K562 (cell line): ENCODE data around the gene OR10G4.

- RAMPAGE, long total RNA: no peak
- RRBS: no CpG with 5 or more reads among the region's 7 CpGs
PRO-cap:
- standard: no peak
- CoPRO, capped RNA only, 2 experiments: no peak in any of the 2 experiments
- CoPRO, capped and uncapped RNA, 2 experiments: no peak in any of the 2 experiments
- CoPRO, uncapped RNA only, 2 experiments: no peak in any of the 2 experiments
CAGE:
- cytosol, long polyA plus RNA: no peak
- long polyA plus RNA: no peak
- nucleolus, long total RNA: no peak
- nucleus, long polyA plus RNA: no peak
Measured at GRCh38 chr11:123137920-123138445, 57.1 kb downstream of the CLMP start.

GRCh38 chr11:123146756-123147226, 48.3 kb downstream of the CLMP start:
- RAMPAGE, long total RNA: no peak
- RRBS: no CpG with 5 or more reads among the region's 7 CpGs
PRO-cap:
- standard: no peak
- CoPRO, capped RNA only, 2 experiments: no peak in any of the 2 experiments
- CoPRO, capped and uncapped RNA, 2 experiments: no peak in any of the 2 experiments
- CoPRO, uncapped RNA only, 2 experiments: no peak in any of the 2 experiments
CAGE:
- cytosol, long polyA plus RNA: no peak
- long polyA plus RNA: no peak
- nucleolus, long total RNA: no peak
- nucleus, long polyA plus RNA: no peak

DNA sequence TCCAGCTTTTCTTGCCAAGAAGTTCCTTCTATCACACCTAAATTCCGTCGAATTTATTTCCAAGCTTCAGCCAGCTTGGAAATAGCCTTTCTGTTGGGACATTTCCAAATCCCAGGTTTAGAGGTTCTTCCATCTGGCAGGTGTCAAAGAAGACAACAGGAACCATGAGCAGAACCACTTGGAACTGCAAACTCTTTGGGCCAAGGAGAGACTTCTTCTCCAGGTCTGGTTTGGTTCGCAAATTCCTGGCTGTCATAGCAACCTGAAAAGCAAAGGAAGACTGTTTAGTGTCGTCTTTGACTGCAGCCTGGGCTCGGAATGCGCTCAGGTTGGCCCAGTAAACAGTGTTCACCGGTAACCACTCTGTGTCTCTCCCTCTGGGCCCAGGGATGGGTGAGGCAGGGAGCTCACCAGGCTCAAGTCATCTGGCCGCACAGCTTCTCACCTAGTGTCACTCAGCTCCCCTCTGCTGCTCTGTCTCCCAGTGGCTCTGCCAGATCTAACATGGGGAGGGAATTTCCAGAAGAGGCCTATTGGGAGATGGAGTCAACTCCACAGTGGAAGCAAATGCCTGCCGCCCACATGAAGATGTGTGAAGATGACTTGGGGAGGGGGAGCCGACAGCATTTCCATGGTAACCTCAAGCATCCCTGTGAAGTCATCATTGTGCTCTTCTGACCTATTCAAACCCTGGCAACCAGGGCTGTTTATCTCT, 11.9 kb upstream of the CLMP start:
- RAMPAGE, long total RNA: no peak
- RRBS: no CpG with 5 or more reads among the region's 10 CpGs
PRO-cap:
- standard: no peak
- CoPRO, capped RNA only, 2 experiments: no peak in any of the 2 experiments
- CoPRO, capped and uncapped RNA, 2 experiments: no peak in any of the 2 experiments
- CoPRO, uncapped RNA only, 2 experiments: no peak in any of the 2 experiments
CAGE:
- cytosol, long polyA plus RNA: no peak
- long polyA plus RNA: no peak
- nucleolus, long total RNA: no peak
- nucleus, long polyA plus RNA: no peak

DNA sequence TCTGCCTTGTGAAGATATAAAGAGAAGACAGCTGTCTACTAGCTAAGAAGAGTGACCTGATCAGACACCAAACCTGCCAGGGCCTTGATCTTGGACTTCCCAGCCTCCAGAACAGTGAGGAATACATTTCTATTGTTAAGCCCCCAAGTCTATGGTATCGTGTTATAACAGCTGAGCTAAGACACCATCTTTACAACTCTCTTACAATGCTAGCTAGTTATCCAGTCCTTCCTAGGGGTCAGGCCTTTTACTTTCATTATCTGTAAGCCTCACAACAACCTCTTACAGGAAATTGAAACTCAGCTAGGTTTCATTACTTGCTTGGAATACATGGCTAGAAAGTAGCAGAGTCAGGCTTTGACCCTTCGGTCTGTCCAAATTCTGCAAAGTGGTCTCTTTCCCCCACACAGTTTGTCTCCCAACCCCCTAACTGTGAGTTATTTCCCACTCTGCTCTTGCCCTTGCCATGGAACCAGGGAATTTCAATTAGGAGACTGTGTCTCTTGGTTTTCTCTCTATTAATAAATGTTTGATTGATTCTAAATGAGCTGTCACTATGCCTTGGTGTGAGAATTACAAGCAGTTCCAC, 38.3 kb upstream of the CLMP start:
- RAMPAGE, long total RNA: no peak
- RRBS: no CpG with 5 or more reads among the region's 2 CpGs
PRO-cap:
- standard: no peak
- CoPRO, capped RNA only, 2 experiments: no peak in any of the 2 experiments
- CoPRO, capped and uncapped RNA, 2 experiments: no peak in any of the 2 experiments
- CoPRO, uncapped RNA only, 2 experiments: no peak in any of the 2 experiments
CAGE:
- cytosol, long polyA plus RNA: no peak
- long polyA plus RNA: no peak
- nucleolus, long total RNA: no peak
- nucleus, long polyA plus RNA: no peak

DNA sequence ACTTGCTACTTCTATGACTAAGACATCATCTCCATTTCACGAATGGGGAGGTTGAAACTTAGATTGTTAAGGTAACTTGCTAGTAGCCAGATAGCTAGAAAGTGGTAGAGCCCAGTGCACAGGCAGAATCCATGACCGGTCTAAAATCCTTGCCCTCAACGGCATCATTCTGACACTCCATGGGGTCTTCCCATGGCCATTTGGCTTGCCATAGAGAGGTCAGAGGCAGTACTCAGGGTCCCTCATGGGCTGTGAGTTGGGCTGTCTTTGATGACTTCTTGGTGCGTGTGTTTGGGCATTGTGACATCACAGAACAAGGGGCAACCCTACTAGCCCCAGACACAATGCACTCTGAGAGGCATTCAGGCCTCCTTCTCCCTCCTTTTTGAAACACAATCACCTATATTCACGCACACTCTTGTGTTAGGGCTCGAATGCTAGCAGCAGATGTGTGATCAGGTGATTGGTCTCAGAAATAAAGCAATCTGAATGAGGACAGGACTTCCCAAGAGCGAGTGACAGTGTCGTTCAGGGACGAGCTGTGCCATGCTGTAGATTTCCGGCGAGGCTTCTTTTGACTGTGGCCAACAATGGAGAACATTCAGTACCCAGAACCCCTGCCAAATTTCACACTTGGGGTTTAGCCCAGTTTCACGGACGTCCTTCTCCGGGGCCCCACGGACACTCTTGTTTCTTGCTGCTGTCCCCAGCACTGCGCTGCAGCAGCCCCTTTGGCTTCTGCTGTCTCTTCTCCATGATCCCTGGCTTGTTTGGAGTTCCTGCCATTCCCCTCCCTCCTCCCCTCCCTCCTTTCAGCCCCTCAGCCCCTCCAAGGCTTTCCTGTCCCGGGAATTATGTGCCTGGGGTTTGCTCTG, 115.3 kb upstream of the GRAMD1B start:
- RAMPAGE, long total RNA: no peak
- RRBS: no CpG with 5 or more reads among the region's 17 CpGs
PRO-cap:
- standard: no peak
- CoPRO, capped RNA only, 2 experiments: no peak in any of the 2 experiments
- CoPRO, capped and uncapped RNA, 2 experiments: no peak in any of the 2 experiments
- CoPRO, uncapped RNA only, 2 experiments: no peak in any of the 2 experiments
CAGE:
- cytosol, long polyA plus RNA: no peak
- long polyA plus RNA: no peak
- nucleolus, long total RNA: no peak
- nucleus, long polyA plus RNA: no peak

GRCh38 chr11:123487073-123487741, 57.1 kb downstream of the GRAMD1B start:
- RAMPAGE, long total RNA: no peak
- RRBS: no CpG with 5 or more reads among the region's 8 CpGs
PRO-cap:
- standard: no peak
- CoPRO, capped RNA only, 2 experiments: no peak in any of the 2 experiments
- CoPRO, capped and uncapped RNA, 2 experiments: no peak in any of the 2 experiments
- CoPRO, uncapped RNA only, 2 experiments: no peak in any of the 2 experiments
CAGE:
- cytosol, long polyA plus RNA: no peak
- long polyA plus RNA: no peak
- nucleolus, long total RNA: no peak
- nucleus, long polyA plus RNA: no peak

DNA sequence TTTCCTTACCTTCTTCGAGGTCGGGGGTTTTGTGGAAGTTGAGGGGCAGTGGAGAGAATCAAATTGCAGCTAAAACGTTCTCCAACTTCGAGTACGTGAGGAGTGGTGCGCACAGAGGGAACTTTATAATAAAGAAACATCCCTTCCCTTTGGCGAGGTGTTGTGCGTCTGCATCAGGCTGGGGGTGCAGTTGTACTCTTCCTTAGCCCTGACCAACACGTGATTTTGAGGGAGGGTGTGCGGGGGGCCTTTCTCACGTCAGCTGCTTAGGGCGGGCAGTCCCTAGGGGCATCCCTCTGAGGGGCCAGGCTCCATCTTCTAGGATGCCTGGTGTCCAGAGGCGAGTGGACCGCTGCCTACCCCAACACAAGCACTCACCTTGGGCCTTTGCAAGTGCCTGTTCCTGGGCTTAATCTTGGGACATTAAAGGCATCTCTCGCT, 96.3 kb downstream of the GRAMD1B start:
- RAMPAGE, long total RNA: no peak
- RRBS: no CpG with 5 or more reads among the region's 15 CpGs
PRO-cap:
- standard: no peak
- CoPRO, capped RNA only, 2 experiments: no peak in any of the 2 experiments
- CoPRO, capped and uncapped RNA, 2 experiments: no peak in any of the 2 experiments
- CoPRO, uncapped RNA only, 2 experiments: no peak in any of the 2 experiments
CAGE:
- cytosol, long polyA plus RNA: no peak
- long polyA plus RNA: no peak
- nucleolus, long total RNA: no peak
- nucleus, long polyA plus RNA: no peak

GRCh38 chr11:123613059-123613868, 41.2 kb downstream of the SCN3B start:
- RAMPAGE, long total RNA: no peak
- RRBS: no CpG with 5 or more reads among the region's 12 CpGs
PRO-cap:
- standard: no peak
- CoPRO, capped RNA only, 2 experiments: no peak in any of the 2 experiments
- CoPRO, capped and uncapped RNA, 2 experiments: no peak in any of the 2 experiments
- CoPRO, uncapped RNA only, 2 experiments: no peak in any of the 2 experiments
CAGE:
- cytosol, long polyA plus RNA: no peak
- long polyA plus RNA: no peak
- nucleolus, long total RNA: no peak
- nucleus, long polyA plus RNA: no peak

- RAMPAGE, long total RNA: no peak
- RRBS: no CpG with 5 or more reads among the region's 2 CpGs
PRO-cap:
- standard: no peak
- CoPRO, capped RNA only, 2 experiments: no peak in any of the 2 experiments
- CoPRO, capped and uncapped RNA, 2 experiments: no peak in any of the 2 experiments
- CoPRO, uncapped RNA only, 2 experiments: no peak in any of the 2 experiments
CAGE:
- cytosol, long polyA plus RNA: no peak
- long polyA plus RNA: no peak
- nucleolus, long total RNA: no peak
- nucleus, long polyA plus RNA: no peak
Measured at GRCh38 chr11:124012846-124013282, at the start of gene OR10G4. Gene OR10G4, plus strand, starts transcription at chr11:124012997.

DNA sequence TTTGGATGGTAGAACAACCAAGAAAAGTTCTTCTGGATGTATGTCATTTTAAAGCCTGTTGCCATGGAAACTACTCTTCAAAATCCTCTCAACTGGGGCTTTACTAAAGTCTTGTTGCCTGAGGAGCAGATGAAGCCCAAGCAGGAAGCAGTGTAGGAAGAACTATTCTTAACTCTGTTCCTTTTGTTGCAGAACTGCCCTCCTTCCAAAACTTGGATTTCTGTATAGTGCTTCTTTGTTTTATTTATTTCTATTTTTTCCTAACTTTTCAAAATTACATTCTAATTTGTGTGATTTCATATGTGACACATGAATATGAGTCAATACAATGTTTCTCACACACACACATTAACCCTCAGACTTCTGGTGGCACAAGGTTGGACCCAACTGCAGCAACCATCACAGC, 373 bp upstream of the OR8B8 start:
- RAMPAGE, long total RNA: no peak
PRO-cap:
- standard: no peak
- CoPRO, capped RNA only, 2 experiments: no peak in any of the 2 experiments
- CoPRO, capped and uncapped RNA, 2 experiments: no peak in any of the 2 experiments
- CoPRO, uncapped RNA only, 2 experiments: no peak in any of the 2 experiments
CAGE:
- cytosol, long polyA plus RNA: no peak
- long polyA plus RNA: no peak
- nucleolus, long total RNA: no peak
- nucleus, long polyA plus RNA: no peak

- RAMPAGE, long total RNA: no peak
- RRBS: no CpG with 5 or more reads among the region's 23 CpGs
PRO-cap:
- standard: bidirectional peak, plus-strand start at chr11:124481861, minus-strand start at chr11:124481850
- CoPRO, capped RNA only, 2 experiments: peak in 2 of 2 experiments; most common plus-strand start chr11:124481872 (in 1); most common minus-strand start chr11:124481858 (in 1)
- CoPRO, capped and uncapped RNA, 2 experiments: no peak in any of the 2 experiments
- CoPRO, uncapped RNA only, 2 experiments: no peak in any of the 2 experiments
CAGE:
- cytosol, long polyA plus RNA: no peak
- long polyA plus RNA: no peak
- nucleolus, long total RNA: no peak
- nucleus, long polyA plus RNA: no peak
Measured at GRCh38 chr11:124480928-124482205, 35.9 kb upstream of the OR8B8 start.

DNA sequence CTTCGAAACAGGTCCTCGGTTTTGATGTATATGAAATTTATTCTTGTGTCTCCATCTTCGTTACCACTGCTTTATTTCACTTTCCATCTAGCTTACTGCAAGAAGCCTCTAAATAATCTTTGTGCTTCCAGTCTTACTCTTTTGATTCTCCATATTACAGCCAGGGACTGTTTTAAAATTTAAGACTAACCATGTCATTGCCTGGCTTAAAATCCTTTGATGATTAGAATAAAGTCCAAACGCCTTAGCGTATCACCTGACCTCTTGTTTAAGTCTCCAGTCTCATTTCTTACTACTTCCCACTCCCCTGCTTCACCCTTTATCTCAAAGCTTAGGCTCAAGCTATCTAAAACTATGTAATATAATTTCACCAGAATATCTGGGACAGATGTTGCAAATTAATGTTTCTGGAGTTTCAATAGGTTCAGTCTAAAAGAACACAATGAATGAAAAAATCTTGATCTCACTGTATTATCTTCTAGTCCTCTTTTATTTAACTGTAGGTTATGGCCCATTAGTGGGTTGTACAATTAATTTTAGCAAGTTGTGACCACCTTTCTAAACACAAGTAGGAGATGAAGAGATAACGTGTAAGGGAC, 9.6 kb downstream of the MSANTD2 start:
- RAMPAGE, long total RNA: no peak
- RRBS: no CpG with 5 or more reads among the region's 6 CpGs
PRO-cap:
- standard: no peak
- CoPRO, capped RNA only, 2 experiments: no peak in any of the 2 experiments
- CoPRO, capped and uncapped RNA, 2 experiments: no peak in any of the 2 experiments
- CoPRO, uncapped RNA only, 2 experiments: no peak in any of the 2 experiments
CAGE:
- cytosol, long polyA plus RNA: no peak
- long polyA plus RNA: no peak
- nucleolus, long total RNA: no peak
- nucleus, long polyA plus RNA: no peak

GRCh38 chr11:124792276-124792763, 7.9 kb downstream of the MSANTD2 start:
- RAMPAGE, long total RNA: no peak
- RRBS: no CpG with 5 or more reads among the region's 3 CpGs
PRO-cap:
- standard: no peak
- CoPRO, capped RNA only, 2 experiments: no peak in any of the 2 experiments
- CoPRO, capped and uncapped RNA, 2 experiments: no peak in any of the 2 experiments
- CoPRO, uncapped RNA only, 2 experiments: no peak in any of the 2 experiments
CAGE:
- cytosol, long polyA plus RNA: no peak
- long polyA plus RNA: no peak
- nucleolus, long total RNA: no peak
- nucleus, long polyA plus RNA: no peak

DNA sequence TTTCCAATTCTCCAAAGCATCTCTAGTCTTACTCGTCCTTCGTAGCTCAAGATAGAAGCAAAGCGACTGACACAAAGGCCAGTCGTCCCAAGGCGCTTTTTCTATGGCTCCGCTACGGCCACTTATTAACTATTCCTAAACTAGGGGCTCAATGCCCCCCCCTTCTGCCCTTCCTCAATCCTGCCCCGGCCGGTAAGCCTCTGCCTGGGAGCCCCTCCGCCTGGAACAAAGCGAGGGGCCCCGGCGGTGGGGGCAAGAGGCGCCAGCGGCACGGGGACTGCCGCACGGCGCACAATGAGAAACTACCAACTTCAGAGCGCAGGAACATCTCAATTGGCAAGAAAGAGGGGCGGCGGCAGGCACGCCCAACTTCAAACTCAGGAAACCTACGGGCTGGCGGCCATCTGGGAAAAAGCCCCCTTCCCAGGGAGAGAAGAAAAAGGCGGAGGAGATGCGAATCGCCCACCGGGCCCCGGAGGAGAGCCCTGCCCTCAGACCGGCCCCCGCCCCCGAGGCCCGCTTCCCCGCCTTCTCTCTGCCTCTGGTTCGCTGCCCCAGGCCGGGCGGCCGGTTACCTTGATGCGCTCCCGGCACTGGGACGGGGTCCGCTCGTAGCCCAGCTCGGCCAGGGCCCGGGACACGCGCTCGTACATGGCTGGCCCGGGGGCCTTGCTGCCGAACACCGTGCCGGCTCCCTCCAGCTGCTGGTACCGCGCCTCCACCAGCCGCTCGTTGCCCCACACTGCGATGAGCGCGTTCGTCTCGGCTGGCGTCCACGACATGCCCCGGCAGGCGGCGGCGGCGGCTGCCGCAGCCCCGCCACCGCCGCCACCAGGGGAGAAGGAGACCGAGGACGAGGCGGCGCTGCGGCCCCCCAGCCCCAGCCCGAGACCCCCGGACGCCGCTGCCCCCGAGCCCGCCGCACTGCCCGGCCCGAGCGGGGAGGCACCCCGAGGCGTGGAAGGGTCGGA, 625 bp downstream of the MSANTD2 start:
- RAMPAGE, long total RNA: no peak
- RRBS: 2% methylated on average over 29 of the region's 91 CpGs
PRO-cap:
- standard: bidirectional peak, plus-strand start at position 740 of the sequence, minus-strand start at position 741 of the sequence
- CoPRO, capped RNA only, 2 experiments: peak in 2 of 2 experiments; most common plus-strand start position 540 of the sequence (in 1); most common minus-strand start position 304 of the sequence (in 1)
- CoPRO, capped and uncapped RNA, 2 experiments: no peak in any of the 2 experiments
- CoPRO, uncapped RNA only, 2 experiments: no peak in any of the 2 experiments
CAGE:
- cytosol, long polyA plus RNA: no peak
- long polyA plus RNA: no peak
- nucleolus, long total RNA: no peak
- nucleus, long polyA plus RNA: no peak

DNA sequence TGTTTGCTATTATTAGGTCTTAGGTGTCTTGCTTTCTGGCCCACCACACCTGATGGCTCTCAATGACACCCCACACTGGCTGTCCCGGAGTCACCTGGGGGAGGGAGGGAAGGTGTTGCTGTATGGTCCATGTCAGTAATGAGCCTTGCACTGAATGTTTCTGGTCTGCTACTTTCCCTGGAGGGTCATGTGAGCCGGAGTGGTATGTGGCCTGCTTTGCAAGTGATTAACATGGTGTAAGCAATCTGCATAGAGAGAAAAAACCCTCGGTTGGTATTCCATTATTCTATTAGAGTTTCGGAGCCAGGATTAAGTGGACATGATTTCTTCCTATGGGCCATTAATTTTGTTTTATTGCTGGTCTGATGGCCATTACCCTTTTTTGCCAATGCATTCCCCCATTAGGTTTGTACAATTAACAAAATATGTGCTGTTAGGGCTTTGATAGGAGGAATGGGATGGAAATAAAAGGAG, 63.9 kb downstream of the PKNOX2 start:
- RAMPAGE, long total RNA: no peak
- RRBS: no CpG with 5 or more reads among the region's 4 CpGs
PRO-cap:
- standard: no peak
- CoPRO, capped RNA only, 2 experiments: no peak in any of the 2 experiments
- CoPRO, capped and uncapped RNA, 2 experiments: no peak in any of the 2 experiments
- CoPRO, uncapped RNA only, 2 experiments: no peak in any of the 2 experiments
CAGE:
- cytosol, long polyA plus RNA: no peak
- long polyA plus RNA: no peak
- nucleolus, long total RNA: no peak
- nucleus, long polyA plus RNA: no peak

- RAMPAGE, long total RNA: no peak
- RRBS: no CpG with 5 or more reads among the region's 13 CpGs
PRO-cap:
- standard: no peak
- CoPRO, capped RNA only, 2 experiments: no peak in any of the 2 experiments
- CoPRO, capped and uncapped RNA, 2 experiments: no peak in any of the 2 experiments
- CoPRO, uncapped RNA only, 2 experiments: no peak in any of the 2 experiments
CAGE:
- cytosol, long polyA plus RNA: no peak
- long polyA plus RNA: no peak
- nucleolus, long total RNA: no peak
- nucleus, long polyA plus RNA: no peak
Measured at GRCh38 chr11:125272851-125273505, 108.4 kb downstream of the PKNOX2 start.

- RAMPAGE, long total RNA: no peak
- RRBS: no CpG with 5 or more reads among the region's 12 CpGs
PRO-cap:
- standard: no peak
- CoPRO, capped RNA only, 2 experiments: no peak in any of the 2 experiments
- CoPRO, capped and uncapped RNA, 2 experiments: no peak in any of the 2 experiments
- CoPRO, uncapped RNA only, 2 experiments: no peak in any of the 2 experiments
CAGE:
- cytosol, long polyA plus RNA: no peak
- long polyA plus RNA: no peak
- nucleolus, long total RNA: no peak
- nucleus, long polyA plus RNA: no peak
Measured at GRCh38 chr11:125274220-125274822, 109.8 kb downstream of the PKNOX2 start.

- RAMPAGE, long total RNA: no peak
- RRBS: no CpG with 5 or more reads among the region's 13 CpGs
PRO-cap:
- standard: no peak
- CoPRO, capped RNA only, 2 experiments: no peak in any of the 2 experiments
- CoPRO, capped and uncapped RNA, 2 experiments: no peak in any of the 2 experiments
- CoPRO, uncapped RNA only, 2 experiments: no peak in any of the 2 experiments
CAGE:
- cytosol, long polyA plus RNA: no peak
- long polyA plus RNA: no peak
- nucleolus, long total RNA: no peak
- nucleus, long polyA plus RNA: no peak
Measured at GRCh38 chr11:125425538-125426168, 70.4 kb downstream of the FEZ1 start.